Endometrial microvascular endothelial cells (primary cell): ENCODE data around the genes PRB3 and MANSC1.

GRCh38 chr12:10214545-10215462, 2.1 kb downstream of the GABARAPL1 start:
- RAMPAGE, long total RNA: no peak

DNA sequence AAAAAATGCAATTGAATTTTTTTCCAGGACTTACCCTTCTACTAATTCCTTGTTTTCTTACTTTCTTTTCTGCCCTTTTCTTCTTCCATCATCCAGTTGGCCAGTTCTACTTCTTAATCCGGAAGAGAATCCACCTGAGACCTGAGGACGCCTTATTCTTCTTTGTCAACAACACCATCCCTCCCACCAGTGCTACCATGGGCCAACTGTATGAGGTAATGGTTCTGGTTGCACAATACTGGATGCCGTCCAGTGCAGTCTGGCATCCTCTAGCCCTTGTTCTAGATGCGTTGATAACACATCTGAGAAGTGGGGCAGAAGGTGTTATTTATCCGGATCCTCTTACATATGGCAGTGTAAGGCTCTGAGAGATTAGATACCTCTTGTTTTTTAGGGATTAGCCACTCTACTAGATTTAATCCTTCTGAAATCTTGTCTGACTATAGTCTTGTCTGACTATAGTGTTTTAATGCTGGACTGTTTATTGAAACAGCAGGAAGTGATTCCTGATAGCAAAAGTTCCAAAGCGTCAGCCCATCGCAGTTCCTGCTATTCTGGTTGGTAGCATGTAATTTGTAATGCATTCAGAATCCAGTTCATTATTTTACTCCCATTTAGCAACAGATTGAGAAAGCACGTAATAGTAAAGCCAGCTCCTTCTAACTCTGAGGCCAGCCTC, 7.8 kb downstream of the GABARAPL1 start:
- RAMPAGE, long total RNA: no peak

GRCh38 chr12:10554583-10555547, 49.2 kb downstream of the EIF2S3B start:
- RAMPAGE, long total RNA: no peak

- RAMPAGE, long total RNA: no peak
Measured at GRCh38 chr12:10672202-10673121, 1.4 kb downstream of the STYK1 start.

GRCh38 chr12:10697188-10697677, 23.4 kb upstream of the STYK1 start:
- RAMPAGE, long total RNA: no peak

GRCh38 chr12:11172036-11172704, 1.2 kb downstream of the SMIM10L1 start:
- RAMPAGE, long total RNA: no peak

- RAMPAGE, long total RNA: no peak
Measured at GRCh38 chr12:11269539-11269950, at the start of gene PRB3. TSS of gene PRB3 (minus strand) at chr12:11269707.

GRCh38 chr12:11650362-11650610, 812 bp downstream of the ETV6 start:
- RAMPAGE, long total RNA: no peak

- RAMPAGE, long total RNA: no peak
Measured at GRCh38 chr12:11659243-11660107, 10.0 kb downstream of the ETV6 start.

DNA sequence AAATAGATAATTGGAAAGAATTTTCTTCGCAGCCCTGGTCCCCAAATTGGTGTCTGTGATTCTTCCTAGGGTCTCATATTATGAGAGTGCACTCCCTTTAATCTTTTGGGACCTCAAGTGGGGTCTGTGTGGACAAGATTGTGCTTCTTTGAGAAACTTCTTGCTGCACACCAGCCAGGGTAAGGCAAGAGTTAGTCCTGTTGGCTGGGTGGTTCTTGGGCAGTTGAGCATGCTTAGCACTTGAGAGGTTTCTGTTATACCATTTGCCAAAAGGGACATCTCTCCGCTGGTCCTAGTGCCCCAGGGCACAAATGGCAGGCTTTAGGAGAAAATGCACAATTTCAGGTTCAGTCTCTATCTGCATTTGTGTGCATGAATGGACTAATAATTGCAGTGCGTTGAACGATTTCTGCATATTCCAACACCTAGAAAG, 13.3 kb downstream of the ETV6 start:
- RAMPAGE, long total RNA: no peak

GRCh38 chr12:11675305-11676019, 26.0 kb downstream of the ETV6 start:
- RAMPAGE, long total RNA: no peak

- RAMPAGE, long total RNA: no peak
Measured at GRCh38 chr12:11724002-11725124, 74.9 kb downstream of the ETV6 start.

DNA sequence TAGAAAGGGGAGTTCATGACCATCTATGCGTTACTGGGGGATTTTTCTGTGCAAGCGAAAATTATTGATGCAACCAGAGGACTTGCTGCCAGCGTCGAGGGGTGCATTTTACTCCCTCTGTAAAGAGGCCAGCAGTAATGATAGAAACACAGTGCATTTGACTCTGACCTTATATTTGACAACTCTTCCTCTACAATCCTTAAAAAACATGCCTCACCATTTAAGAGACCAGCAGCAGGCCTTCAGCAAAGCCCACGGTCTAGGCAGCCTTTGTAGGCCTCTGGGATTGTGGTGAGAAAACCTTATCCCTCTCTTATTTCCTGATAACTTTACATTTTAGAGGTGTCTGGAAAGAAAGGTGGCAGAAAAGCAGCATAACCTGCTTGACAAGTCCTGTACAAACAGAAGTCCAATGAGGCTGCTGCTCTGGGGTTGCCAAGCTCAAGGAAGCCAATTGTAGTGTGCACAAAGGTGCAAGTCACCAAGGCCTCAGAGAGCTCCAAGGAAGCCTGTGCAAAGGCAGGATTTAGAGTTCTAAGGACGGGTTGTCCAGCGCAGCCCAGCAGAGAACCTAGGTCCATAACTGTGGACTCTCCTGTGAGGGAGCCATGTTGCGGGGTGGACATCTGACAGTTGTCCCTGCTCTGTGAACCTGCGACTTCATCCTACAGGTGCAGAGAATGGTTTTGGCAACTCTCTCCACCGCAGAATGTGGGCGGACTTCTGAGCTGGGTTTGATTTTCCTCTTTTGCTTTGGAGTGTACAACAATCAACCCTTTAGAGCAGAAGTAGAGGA, 80.7 kb downstream of the ETV6 start:
- RAMPAGE, long total RNA: no peak

DNA sequence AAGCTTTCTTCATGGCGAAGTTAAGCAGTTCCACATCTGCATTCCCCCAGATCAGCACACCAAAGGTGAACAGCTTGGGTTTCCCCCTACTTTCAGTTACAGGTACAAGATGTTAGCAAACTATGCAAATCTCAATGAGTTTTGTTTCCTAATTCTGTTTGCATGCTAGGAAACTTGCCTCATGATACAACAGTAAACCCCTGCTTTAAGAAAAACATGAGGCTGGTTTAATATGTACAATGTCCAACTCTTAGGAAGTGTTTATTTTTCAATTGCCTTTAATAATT, 131.4 kb downstream of the ETV6 start:
- RAMPAGE, long total RNA: no peak

GRCh38 chr12:11813486-11814086, 164.1 kb downstream of the ETV6 start:
- RAMPAGE, long total RNA: no peak

DNA sequence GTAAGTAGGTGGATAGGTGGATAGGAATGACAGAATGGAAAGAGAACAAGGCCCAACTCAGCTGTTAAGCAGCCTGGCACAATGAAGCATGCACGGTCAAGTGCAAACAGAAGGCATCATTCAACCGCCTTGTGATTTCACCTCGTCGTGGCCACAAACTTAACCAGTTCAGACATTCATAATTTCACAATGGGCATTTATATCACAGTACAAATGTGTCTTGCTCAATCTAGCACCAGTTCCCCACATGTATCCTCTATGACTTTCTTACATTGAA, 207.4 kb downstream of the ETV6 start:
- RAMPAGE, long total RNA: no peak

- RAMPAGE, long total RNA: no peak
Measured at GRCh38 chr12:12111384-12111846, 40.7 kb downstream of the BCL2L14 start.

DNA sequence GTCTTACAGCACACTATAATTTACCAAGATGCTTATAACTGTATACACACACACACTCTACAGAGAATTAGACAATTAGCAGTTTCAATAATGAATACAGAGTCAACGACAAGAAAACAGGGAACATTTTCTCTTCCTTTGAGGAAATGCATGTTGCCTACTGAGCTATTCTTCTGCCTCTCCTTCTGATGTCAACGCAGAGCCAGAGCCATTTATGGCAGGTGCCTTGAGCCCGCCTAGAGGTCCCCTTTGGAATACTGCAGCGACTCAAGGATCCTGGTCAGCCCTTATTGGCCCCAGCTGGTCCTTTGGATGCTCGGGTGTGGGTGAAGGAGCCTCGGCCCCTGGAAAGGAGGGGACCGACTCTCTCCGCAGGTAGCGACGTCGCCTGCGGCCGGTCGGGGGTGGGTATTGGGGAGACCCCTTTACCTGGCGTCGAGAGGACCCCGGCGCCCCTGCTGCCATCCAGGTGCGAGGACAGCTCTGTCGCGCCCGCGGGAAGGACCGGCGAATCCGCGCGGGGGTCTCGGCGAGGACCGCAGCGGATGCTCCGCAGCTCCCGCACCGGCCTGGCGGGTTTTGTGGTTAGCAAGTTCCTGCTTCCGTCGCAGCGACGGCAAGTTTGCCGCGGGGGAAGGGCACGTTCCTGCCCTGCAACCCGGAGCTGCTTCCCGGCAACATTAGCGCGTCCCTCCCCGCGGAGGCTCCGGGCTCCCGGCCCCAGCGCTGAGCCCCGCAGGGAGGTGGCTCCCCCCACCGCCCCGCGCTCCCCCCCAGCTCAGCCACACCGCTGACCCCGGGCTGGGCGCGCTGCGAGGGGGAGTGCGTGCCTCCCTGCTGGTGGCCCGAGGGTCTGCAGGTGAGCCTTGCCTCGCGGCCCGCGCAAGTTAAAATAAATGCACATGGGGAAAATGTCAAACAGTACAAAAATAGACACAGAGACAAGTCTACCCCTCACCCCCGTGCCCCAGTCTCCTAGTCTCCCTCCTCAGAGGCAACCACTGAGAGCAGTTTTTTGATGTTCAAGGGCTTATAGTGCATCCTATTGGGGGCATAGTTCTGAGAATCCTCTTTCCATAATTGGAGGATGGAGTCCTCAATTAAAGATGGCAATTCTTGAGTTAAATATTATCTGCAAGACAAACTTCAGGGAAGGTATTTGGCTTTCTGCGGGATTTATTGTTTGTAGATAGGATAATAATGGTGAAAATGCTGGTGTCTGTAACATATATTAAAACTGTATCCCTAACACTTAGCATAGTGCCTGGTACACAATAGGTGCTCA, at the start of gene MANSC1:
MANSC1 (minus strand) TSS at position 594 of the 1,285 bp plus-strand sequence.
- RAMPAGE, long total RNA: no peak

- RAMPAGE, long total RNA: no peak
Measured at GRCh38 chr12:12396635-12397367, 39.9 kb downstream of the BORCS5 start.

- RAMPAGE, long total RNA: no peak
Measured at GRCh38 chr12:12405678-12406361, 48.9 kb downstream of the BORCS5 start.